Right ventricle myocardium (tissue), 1 donor: ENCODE results near the genes ZNF670, ZNF669, OR1C1 and OR2L5.

DNA sequence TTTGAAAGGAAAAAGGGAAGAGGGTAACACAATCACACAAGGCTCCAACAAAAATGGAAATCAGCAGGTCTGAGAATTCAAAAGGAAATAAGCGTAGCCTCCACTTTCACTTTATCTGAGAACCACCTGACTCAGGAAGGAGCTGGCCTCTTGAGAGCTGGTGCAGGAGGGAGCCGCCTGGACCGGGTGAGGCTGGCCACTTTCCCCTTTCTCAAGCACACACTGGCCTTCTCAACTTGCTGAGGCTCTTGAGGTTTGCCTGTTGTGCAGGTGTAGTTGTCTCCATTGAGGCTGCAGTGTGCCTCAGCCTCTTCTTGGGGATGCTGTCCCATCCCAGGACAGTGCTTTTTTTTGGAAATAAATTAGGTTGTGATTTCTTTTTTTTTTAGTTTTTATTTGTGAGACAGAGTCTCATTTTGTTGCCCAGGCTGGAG is 653.6 kb downstream of the KIF26B start:
- PRO-cap, 2 experiments = no peak in any of the 2 experiments

DNA sequence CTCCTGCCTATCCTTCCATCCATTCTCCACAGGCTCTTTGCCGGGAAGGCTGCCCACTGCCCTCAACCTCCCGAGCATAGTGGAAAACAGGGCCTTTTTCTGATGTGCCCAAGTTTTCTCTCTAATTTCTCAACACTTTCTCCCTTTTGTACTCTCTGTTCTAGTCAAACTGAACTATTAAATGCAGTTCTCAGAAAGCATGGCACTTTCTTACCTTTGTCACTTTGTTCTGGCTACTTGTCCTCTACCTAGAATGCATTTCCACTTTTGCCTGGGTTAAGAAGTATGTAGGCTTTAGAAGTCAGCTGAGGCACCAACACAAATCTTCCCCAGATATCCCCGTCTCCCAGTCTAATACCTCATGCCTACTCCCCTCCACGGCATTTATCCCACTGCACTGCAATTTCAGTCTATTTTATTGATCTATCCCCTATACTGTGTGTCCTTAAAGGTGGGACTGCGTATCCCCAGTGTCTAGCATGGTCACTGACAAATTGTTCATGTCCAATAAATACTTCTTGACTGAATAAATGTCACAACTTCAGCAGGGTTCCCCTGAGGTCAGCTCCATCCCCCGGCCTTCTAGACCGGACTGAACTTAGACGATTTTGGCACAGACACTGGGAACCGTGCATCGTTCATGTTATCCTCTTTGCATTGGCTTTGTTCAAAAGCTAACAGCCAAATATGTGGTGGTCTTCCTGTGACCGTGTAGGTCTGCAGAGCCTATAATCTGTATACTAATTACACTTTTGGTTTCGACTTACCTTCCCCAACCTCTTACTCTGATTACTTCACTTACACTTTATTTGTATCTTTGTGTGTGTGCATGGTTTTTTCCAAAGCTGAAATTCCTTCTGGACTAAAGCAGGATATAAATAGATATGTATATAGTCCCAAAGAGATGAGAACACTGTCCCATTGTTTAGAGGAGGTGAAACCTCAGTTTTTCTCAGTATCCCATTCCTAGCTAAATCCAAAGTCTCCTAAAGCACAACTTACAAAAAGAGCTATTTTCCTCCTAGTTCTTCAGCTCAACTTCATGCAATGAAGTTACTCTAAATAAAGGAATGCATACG is 442.6 kb downstream of the SMYD3 start:
- PRO-cap, 2 experiments = no peak in any of the 2 experiments

DNA sequence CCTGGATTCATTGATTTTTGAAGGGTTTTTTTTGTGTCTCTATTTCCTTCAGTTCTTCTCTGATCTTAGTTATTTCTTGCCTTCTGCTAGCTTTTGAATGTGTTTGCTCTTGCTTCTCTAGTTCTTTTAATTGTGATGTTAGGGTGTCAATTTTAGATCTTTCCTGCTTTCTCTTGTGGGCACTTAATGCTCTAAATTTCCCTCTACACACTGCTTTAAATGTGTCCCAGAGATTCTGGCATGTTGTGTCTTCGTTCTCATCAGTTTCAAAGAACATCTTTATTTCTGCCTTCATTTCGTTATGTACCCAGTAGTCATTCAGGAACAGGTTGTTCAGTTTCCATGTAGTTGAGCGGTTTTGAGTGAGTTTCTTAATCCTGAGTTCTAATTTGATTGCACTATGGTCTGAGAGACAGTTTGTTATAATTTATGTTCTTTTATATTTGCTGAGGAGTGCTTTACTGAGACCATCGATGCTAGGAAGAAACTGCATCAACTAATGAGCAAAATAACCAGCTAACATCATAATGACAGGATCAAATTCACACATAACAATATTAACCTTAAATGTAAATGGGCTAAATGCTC is 264.9 kb downstream of the SMYD3 start:
- PRO-cap, 2 experiments = no peak in any of the 2 experiments

- PRO-cap, 2 experiments = no peak in any of the 2 experiments
These were observed 11.9 kb downstream of the TFB2M start for GRCh38 chr1:246553866-246554862.

DNA sequence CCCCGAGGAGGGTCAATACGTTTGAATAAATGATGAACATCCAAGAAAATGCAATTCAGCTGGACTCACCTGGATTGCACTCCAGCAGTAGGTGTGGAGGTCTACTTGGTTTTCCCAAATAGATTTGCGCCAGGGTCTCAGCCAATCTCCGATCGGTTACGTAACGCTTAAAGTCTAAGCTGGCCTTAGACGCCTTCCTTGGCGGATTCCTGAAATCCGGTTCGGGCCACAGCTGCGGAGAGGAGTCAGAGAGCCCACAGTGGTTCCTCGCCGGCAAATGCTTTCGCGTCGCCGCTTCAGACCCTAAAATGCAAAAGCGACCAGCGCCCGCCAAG is 337 bp downstream of the TFB2M start:
- PRO-cap, 2 experiments = no peak in any of the 2 experiments

GRCh38 chr1:246699071-246699597 is 25.1 kb upstream of the SCCPDH start:
- PRO-cap, 2 experiments = peak in 2 of 2 experiments; most common plus-strand start chr1:246699392 (in 1); most common minus-strand start chr1:246699205 (in 2)

DNA sequence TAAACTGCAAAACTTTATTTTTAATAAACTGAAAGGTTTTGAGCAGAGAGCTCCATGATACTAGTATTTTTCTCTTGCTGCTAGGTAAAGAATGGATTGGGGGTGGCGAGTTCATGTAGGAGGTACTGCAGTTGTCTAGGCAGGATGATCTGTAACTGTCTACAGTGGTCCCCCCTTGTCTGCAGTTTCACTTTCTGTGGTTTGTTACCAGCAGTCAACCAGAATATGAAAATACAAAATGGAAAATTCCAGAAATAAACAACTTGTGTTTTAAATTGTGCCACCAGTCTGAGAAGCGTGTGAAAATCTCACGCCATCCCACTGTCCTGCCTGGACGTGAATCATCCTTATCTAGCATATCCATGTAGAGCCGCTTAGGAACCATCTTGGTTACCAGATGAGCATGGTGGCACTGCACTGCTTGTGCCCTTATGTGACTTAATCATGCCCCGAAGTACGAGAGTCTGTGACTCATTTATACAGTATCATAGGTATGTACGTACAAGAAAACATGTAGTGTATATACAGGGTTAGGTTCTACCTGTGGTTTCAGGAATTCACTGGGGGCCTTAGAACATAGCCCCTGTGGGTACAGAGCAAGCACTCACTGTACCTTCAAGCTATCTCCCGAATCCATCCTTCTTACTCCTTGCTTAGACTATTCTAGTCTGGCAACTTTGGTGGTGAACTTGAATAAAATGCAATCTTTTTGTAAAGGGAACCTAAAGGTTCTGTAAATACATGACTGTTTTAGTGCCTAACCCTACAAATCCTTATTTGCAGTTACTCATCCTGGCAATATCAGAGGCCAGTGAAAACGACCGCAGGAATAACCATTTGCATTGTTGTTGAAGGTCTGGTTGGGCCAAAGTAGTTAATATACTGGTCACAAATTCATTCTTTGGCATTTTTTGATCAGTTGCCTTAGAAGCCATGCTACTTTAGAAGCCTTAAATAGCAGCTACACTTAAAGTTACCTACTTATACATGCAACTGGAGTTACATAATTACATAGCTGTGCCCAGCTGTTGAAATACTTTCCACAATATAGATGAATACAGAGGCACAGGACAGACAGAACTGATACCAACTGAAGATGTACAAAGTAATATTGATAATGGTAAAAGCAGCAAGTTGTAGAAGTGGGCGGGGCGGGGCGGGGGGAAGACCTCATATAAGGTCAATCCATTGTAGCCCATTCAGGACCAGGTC is 93.9 kb downstream of the AHCTF1 start:
- PRO-cap, 2 experiments = no peak in any of the 2 experiments

- PRO-cap, 2 experiments = no peak in any of the 2 experiments
These were observed 24.2 kb downstream of the AHCTF1 start for GRCh38 chr1:246907426-246908056.

- PRO-cap, 2 experiments = peak in 2 of 2 experiments; most common plus-strand start chr1:247078890 (in 2); most common minus-strand start chr1:247078781 (in 2)
These were observed at the start of gene ZNF670 for GRCh38 chr1:247078007-247079085. Gene ZNF670 (minus strand): TSS chr1:247078811.

- PRO-cap, 2 experiments = peak in 2 of 2 experiments; most common plus-strand start chr1:247104568 (in 2); most common minus-strand start chr1:247104365 (in 2)
These were observed at the start of gene ZNF669 for GRCh38 chr1:247103840-247104663. Gene ZNF669 (minus strand): TSS chr1:247104356.

- PRO-cap, 2 experiments = no peak in any of the 2 experiments
These were observed 32.0 kb downstream of the ZNF124 start for GRCh38 chr1:247139665-247140399.

DNA sequence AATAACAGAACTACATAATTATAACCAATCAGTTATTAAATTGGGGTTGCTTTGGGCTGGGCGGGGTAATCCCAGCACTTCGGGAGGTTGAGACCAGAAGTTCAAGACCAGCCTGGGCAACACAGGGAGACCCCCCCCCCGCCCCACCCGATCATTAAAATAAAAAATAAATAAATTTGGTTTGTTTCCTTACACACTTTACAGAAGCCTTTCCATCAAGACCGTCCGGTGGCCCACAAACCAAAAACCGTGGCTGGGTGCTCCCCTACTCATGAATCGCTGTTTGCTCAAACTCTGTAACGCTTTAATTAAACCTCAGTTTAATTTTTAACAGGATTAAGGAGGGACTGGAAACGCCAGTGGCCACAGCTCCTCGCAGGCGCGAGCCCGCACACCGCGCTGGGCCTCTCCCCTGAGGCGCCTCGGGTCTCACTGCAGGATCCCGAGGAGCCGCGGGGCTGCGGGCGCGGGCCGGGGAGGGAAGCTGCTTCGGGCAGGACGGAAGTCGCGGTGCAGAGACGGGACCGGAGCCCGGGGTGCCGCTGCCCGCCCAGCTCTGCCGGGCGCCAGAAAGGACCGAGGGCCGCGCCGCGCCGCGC is 576 bp downstream of the ZNF124 start:
- PRO-cap, 2 experiments = no peak in any of the 2 experiments

DNA sequence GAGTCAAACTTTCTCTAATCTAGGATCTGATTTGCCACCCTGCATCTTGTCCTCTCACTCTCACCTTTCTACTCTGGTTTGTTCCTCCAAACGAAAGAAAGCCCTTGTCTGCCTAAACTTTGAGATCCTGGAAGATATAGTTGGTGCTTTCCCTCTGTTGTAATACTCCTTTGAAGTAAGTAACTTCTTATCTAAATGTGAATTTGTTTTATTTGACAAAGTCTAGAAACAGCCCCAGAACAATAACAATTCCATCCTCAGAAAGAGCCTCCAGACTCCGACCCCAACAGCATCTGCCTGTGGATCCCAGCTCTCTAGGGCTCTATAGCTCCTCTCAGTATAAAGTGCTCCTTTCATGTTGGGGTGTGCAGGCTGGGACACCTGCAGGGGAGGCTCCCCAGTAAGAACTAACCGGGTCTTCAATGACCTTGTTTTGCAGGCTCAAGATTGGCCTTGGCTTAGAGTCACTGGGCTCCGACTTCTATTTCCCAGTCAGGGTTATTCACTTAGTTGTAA is 36.1 kb upstream of the ZNF124 start:
- PRO-cap, 2 experiments = no peak in any of the 2 experiments

GRCh38 chr1:247331253-247331494 is 493 bp downstream of the ZNF496 start:
- PRO-cap, 2 experiments = peak in 2 of 2 experiments; most common plus-strand start chr1:247331321 (in 2)

DNA sequence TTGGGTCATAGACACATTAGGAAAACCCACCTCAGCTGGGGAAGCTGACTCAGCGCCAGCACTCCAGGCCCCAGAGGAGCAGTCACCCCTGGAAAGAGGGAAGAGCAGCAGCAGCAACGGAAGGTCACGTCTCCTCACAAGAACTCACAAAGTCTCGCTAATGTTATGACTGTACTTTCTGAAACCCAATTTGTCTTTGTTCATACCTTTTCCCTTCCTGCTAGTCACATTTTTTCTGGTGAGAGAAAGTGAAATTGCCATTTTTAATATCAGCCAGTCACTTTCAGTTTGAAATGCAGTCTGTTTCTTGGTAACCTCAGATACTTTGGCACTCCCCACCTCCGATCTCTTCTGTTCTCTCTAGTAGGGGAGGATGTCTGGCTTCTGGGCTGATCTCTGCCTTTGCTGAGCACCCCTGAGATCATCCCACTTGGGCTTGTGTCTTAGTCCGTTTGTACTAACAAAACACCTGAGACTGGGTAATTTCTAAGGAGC is 6.0 kb upstream of the NLRP3 start:
- PRO-cap, 2 experiments = no peak in any of the 2 experiments

- PRO-cap, 2 experiments = no peak in any of the 2 experiments
These were observed 8.5 kb downstream of the NLRP3 start for GRCh38 chr1:247424382-247425047.

GRCh38 chr1:247639158-247639933 is 22.4 kb downstream of the OR14L1P start:
- PRO-cap, 2 experiments = peak in 2 of 2 experiments; most common plus-strand start chr1:247639571 (in 1); most common minus-strand start chr1:247639442 (in 2)

DNA sequence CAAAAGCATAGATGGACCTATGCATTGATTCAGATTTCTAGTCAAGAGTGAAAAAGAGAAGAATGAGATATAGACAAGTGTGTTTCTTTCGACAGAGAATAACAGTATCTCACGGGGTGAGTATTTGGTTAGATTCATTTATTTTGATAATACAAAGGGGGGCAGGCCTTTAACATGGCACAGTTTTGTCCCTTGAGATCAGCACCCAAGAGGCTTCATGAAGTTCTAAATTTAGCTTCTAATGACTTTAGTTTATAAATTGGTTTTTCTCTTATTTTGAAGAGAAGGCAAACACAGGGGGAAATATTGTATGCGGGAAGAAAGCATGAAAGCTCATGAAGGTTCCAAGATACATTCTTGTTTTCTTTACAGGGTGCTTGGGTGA is at the start of gene OR1C1:
TSS of gene OR1C1 (minus strand) at position 90 of the 385 bp plus-strand sequence.
- PRO-cap, 2 experiments = no peak in any of the 2 experiments

- PRO-cap, 2 experiments = no peak in any of the 2 experiments
These were observed 11.6 kb upstream of the OR2L8 start for GRCh38 chr1:247936919-247937667.

- PRO-cap, 2 experiments = no peak in any of the 2 experiments
These were observed at the start of gene OR2L5 for GRCh38 chr1:248013408-248013839. Gene OR2L5 (plus strand): TSS chr1:248013660.